Esophagus squamous epithelium (tissue), 4 donors: ENCODE measurements around the gene NLGN4X.

DNA sequence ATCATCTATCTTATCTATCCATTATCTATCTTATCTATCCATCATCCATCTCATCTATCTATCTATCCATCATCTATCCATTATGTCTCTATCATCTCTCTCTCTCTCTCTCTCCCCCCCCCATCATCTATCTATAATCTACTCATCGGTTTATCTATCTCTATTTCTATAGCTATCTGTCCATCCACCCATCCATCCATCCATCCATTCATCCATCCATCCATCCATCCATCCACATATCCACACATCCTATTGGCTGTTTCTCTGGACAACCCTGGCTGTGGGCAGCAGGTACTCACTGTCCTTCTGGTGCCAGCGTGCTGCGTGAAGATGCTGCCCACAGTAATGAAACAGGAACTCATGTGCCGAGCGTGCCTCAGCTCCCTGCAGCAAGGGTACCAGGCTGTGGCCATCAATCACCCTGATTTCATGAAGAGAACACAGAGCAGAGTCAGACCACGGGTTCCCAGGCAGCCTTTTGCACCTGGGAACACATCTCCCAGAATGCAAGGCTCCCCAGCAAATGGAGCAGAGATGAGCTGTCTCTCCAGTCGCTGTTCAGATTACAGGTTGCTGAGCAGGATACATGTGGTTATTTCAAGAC is 20.6 kb downstream of the ARSD start:
- PRO-cap: no peak
- RAMPAGE, long total RNA, 4 experiments: no peak in any of the 4 experiments

GRCh38 chrX:3714017-3714218 is 469 bp upstream of the PRKX start:
- PRO-cap: unidirectional peak, minus-strand start at chrX:3714095
- RAMPAGE, long total RNA, 4 experiments: no peak in any of the 4 experiments

- PRO-cap: no peak
- RAMPAGE, long total RNA, 4 experiments: no peak in any of the 4 experiments
Measured at GRCh38 chrX:3714219-3714633, 777 bp upstream of the PRKX start.

DNA sequence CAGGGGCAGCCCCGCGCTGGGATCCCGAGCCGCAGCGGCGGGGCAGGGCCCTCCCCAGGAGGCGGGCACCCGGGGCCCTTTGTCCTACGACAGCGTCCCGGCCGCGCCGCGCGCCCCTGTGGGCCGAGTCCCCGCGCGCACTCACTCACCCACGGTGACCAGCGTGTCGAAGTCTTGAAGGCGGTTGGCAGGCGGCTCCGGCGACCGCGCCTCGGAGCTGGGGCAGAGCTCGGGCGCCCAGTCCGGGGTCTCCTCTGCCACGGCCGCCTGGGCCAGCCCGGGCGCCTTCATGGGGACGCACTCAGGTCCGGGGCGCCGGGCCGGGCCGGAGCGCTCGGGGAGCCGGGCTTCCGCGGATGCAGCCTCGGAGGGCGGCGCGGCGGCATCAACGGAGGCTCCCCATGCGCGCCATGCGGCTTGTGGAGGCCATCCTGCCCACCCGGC is 129.8 kb upstream of the PRKX start:
- PRO-cap: no peak
- RAMPAGE, long total RNA, 4 experiments: no peak in any of the 4 experiments

GRCh38 chrX:4968009-4968446 is 1254.6 kb upstream of the PRKX start:
- PRO-cap: no peak
- RAMPAGE, long total RNA, 4 experiments: no peak in any of the 4 experiments

DNA sequence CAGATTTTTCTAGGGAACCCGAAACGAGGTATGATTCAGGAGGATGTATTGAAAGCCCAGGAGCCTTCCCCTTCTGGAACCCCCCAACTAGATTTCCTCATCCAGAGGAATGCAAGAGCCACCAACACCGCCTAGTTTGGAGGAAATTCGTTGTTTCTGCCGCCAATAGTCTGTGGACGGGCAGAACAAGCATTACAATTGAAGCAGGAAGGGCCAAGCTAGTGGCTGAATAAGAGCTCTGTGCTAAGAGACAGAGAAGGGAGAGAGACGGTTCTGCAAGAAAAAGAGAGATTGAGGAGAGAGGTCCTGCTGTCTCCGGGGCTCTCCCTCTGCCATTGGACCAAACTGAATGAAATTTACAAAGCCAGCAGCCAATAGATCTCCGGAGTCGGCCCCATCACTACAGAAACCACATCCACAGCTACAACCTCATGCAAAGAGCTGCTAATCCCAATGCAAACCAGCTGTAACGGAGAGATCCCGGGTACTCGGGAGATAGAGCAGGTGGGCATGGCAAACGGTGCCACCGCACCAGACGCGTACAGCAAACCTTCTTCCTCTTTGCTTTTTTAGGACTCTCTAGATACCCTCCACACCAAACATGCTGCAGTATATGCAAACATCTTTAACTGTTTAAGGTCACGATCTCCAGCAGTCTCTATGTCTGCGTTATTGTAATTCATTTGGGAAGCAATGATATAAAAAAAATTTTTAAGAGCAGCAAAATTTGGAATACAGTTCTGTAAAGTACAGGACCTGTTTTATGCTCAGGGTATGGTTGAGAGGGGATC is at the start of gene NLGN4X:
Gene NLGN4X (minus strand): TSS at position 277 of the 791 bp plus-strand sequence.
- PRO-cap: no peak
- RAMPAGE, long total RNA, 4 experiments: no peak in any of the 4 experiments

DNA sequence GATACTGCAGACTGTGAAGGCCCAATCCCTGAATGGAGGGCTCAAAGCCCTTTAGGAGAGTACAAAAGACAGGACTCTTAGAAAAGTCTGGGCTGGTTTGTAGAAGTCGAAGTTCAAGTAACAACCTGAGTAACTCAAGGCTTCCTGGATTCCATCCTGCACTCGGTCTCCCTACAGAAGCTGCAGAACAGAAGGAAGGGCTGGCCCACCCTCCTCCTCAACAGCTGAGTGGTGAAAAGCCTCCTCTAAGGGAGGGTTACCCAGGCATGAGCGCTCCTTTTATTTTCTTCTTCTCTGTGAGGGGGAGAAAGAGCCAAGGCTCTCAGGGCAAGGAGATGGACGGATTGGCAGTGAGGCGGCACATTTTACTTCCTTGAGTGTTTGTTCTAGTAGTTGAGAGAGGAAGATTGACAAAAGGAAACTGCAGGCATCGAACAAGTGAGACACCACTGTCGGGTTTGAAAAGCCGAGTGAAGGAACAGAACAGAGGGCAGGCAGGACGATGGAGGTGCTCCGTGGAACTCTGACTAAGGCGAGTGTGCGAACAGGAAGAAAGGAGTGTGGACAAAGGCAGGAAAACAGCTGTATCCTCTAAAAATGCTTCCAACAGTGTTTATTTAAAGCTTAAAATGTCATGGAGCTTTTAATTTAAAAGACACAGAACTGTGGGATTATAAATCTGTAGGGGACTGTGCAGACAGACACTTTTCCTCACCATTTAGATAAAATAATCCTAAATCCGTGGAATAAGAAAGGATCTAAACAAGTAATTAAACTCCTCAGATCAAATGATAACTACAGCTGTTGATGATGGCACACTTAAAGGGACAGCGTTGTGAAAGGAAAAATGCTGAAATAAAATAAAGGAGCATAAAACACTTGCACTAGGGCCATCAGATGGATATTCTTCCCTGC is 38.3 kb upstream of the STS start:
- PRO-cap: no peak
- RAMPAGE, long total RNA, 4 experiments: no peak in any of the 4 experiments

GRCh38 chrX:7148556-7148995 is 623 bp upstream of the PUDP start:
- PRO-cap: no peak
- RAMPAGE, long total RNA, 4 experiments: no peak in any of the 4 experiments

DNA sequence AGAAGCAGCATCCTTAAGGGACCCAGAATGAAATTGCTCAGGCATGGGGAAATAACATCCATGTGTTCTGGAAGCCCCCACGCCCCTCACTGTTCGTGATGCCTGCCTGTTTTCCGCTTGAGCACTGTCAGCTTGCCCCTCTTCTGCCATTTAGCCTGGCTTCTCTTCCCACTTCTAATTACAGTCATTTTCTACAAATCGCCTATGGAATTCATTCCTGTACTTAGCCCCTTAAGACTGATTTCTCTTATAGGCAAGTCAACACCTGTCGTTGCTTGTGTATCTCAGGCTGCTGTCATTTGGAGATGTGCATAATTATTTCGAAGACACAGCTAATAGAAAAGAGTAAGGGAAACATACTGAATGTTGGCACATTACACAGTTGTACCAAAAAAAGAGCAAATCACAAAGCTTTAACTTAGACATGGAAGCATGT is 24.3 kb upstream of the PUDP start:
- PRO-cap: unidirectional peak, minus-strand start at position 213 of the sequence
- RAMPAGE, long total RNA, 4 experiments: no peak in any of the 4 experiments

GRCh38 chrX:7593056-7593926 is 249.7 kb upstream of the VCX start:
- PRO-cap: no peak
- RAMPAGE, long total RNA, 4 experiments: no peak in any of the 4 experiments

- PRO-cap: no peak
- RAMPAGE, long total RNA, 4 experiments: no peak in any of the 4 experiments
Measured at GRCh38 chrX:7709921-7710334, 133.0 kb upstream of the VCX start.

DNA sequence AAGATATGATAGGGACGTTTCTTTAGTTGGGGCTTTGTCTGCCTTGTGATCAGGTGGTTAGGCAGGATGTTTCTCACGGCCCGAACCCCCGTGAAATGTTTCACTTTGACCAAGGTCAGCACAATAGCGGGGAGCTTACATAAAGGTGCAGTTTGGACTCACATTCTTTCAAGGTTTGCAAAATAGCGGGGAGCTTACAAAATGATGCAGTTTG is 35.2 kb downstream of the PNPLA4 start:
- PRO-cap: no peak
- RAMPAGE, long total RNA, 4 experiments: no peak in any of the 4 experiments

DNA sequence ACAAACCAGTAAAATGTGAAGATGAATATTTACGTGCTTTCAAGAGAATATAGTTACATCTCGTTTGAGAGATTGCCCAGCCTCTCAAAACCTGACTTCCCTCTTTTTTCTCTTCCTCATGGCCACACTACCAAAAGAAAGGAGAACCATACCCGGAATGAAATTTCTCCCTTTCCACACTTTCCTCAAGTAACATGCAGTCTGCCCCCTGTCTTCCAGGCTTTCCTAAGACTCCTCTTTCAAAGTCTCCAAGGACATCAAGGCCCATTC is 50.6 kb downstream of the ANOS1 start:
- PRO-cap: unidirectional peak, minus-strand start at position 213 of the sequence
- RAMPAGE, long total RNA, 4 experiments: no peak in any of the 4 experiments

- PRO-cap: no peak
- RAMPAGE, long total RNA, 4 experiments: no peak in any of the 4 experiments
Measured at GRCh38 chrX:9336642-9337004, 128.2 kb upstream of the TBL1X start.

GRCh38 chrX:9340289-9340847 is 124.5 kb upstream of the TBL1X start:
- PRO-cap: unidirectional peak, plus-strand start at chrX:9340728
- RAMPAGE, long total RNA, 4 experiments: no peak in any of the 4 experiments

GRCh38 chrX:9462821-9463520 is 1.9 kb upstream of the TBL1X start:
- PRO-cap: bidirectional peak, plus-strand start at chrX:9463318, minus-strand start at chrX:9463080
- RAMPAGE, long total RNA, 4 experiments: no peak in any of the 4 experiments

DNA sequence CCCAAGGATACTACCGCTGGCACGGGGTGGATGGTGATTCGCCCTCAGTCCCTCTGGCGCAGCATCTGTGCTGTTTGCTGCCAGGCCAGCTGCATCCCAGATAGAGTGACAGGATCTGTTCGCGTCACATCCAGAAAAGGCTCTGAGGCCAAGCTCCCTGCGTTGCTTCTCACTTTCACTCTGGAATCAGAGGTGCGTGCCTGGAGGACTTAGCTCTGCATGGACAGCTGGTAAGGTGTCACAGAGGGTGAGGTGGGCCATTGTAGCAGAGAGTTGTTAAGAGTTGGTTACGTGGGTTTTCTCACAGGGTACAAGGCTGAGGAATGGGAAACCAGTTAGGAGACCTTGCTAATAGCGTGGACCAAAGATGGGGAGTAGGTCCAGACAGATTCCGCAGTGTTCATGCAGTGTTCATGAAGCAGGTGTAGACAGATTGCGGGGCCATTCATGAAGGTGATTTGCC is 95.5 kb downstream of the TBL1X start:
- PRO-cap: no peak
- RAMPAGE, long total RNA, 4 experiments: no peak in any of the 4 experiments

- PRO-cap: no peak
- RAMPAGE, long total RNA, 4 experiments: no peak in any of the 4 experiments
Measured at GRCh38 chrX:9662546-9662743, 103.2 kb downstream of the GPR143 start.

- PRO-cap: no peak
- RAMPAGE, long total RNA, 4 experiments: no peak in any of the 4 experiments
Measured at GRCh38 chrX:9839071-9839436, 52.8 kb downstream of the SHROOM2 start.

GRCh38 chrX:10079017-10079535 is 77.7 kb upstream of the CLCN4 start:
- PRO-cap: no peak
- RAMPAGE, long total RNA, 4 experiments: no peak in any of the 4 experiments